ENCODE data around the gene UGP2.

DNA sequence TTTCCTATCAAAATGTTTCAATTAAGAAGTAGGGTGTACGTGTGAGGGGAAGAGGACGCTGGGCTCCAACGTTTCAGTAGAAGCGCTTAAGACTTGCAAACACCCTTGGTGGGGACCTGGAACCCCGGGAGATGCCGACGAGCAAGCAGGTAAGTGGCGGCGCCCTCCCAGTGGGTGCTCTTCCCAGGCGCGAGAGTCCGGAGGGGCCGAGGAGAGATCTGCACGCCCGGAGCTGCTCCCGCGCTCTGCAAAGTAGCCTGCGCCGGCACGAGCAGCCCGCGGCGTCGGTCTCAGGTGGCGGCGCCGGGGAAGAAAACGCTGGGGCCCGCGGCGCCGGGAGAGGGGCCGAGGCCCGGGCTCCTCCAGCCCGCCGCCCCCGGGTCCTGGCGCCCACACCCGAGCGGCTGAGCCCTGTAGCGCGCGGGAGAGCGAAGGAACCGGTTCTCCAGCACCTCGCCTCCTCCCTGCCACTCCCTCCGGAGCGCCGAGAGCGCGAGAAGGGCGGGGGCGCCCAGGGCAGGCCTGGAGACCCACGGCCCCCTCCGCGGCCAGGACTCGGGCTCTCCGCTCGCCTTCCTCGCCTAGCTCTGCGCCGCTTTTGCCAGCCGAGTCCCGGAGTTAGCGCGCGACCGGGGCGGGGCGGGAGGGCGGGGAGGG, 498 bp upstream of the OTX1 start:
- PRO-cap = no peak

DNA sequence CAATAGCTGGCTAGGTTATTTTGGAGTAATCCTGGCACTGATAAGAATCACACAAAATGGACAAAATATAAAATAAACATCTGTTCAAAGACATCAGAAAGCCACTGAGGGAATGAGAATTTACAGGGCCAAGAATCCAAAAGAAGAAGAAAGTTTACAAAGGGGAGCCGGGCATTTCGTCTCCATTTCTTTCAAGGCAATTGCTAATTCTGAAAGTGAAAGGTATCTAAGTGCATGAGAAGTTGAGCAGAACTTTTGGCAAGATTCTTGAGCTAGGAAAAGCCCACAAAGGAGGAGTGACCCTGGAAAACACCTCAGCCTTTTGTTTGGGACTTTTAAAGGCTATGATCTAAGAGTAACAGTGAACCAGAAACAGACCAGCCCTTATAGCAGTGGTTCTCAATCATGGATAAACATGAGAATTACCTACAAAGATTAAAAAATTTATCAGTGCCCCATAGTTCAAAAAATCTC, 87.3 kb downstream of the MDH1 start:
- PRO-cap = no peak

- PRO-cap = no peak
Measured at GRCh38 chr2:63741003-63741548, 100.6 kb upstream of the UGP2 start.

DNA sequence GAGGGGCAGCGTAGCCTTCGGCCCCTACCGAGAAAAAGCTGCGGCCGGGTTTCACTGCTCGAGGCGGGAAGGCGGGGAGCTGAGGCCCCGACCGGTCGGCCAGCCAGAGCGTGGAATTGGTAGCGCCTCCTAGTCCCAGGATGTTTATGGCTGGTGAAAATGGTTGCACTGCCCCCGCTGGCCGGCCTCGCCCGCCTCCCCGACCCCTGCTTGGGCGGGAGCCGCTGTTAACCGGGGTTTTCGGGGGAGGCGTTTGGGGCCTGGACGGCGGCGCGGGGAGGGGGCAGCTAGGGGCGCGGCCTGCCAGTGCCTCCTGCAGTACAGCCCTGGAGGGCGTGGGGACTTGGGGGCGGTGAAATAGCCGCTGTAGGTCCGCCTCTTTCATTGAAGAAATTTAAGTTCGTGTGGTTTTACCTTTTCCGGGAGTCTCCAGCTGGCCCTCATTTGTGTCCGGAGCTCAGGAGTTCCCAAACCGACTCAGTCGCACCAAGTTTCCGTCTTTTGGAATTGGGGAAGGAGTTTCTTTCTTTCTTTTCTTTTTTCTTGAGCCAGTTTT, at the start of gene UGP2:
TSS of gene UGP2 (plus strand) at position 422 of the 556 bp plus-strand sequence.
- PRO-cap = bidirectional peak, plus-strand start at position 424 of the sequence, minus-strand start at position 118 of the sequence

GRCh38 chr2:63949928-63950442, 69.2 kb downstream of the VPS54 start:
- PRO-cap = no peak

GRCh38 chr2:64104201-64105226, 39.7 kb downstream of the PELI1 start:
- PRO-cap = no peak

DNA sequence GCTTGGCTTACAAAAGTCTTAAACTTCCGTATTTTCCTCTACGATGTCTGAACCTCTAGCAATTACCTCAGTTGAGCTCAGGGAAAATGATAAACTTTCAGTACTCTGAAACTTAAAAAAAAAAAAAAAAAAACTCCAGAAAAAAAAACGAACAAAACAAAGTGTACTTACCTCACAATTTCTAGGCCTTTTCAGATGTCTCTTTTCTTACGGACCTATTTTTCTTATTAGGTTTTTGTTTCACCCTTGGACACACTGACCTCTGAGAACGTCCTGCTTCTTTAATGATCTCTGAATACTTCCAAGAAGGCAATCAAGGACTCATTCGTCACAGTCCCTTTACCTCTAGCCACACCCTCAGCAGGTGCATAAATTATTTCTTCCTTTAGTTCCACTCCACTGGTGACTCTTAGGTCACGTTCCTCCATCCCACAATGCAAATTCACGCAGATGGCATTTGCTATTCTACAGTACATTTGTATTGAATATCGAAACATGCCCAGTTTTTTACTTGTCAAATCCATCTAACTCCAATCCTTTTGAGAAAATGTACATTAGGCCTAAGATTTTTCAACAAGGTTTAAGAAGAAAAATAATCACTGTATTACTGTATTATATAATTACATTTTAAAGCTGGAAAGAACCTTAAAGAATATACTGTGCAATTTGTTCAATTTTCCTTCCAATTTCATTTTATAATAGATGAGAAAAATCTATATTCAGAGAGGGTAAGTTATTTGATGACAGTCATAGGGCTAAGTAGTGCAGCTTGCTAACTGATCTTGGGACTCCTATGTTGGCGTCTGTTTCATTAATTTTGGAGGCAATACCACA, 21.8 kb downstream of the PELI1 start:
- PRO-cap = no peak

DNA sequence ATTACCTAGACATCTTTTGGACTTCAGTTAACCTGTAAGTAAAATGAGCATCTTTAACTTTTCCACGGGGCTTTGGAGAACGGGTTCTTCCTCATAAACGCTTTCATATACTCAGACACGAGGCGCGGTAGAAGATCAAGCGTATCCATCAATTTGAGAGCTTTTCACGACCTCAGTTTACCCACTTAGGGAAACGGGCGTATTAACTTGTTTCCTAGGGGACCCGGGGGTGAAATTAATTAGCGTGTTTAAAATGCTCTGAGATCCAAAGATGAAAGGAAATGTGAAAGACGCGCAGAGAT, 956 bp downstream of the PELI1 start:
- PRO-cap = no peak

DNA sequence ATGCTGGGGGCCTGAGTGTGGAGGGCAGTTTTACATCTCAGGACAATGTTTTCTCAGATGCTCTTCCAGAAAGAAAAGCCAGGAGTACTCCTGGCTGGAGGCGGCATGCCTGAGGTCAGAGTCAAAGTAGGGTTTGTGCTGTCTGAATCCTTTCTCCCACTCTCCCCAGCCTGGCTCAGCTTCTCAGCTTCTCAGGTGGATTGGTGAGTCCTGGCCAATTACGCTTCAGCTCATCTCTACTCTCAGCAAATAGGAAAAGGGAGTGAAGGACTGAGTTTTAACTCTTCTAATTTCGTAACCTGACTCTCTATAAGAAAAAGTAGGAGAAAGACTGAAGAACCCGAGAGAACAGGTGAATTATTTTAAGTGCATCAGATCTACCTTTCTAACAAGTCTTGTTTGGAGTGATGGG, 107.4 kb upstream of the PELI1 start:
- PRO-cap = no peak

DNA sequence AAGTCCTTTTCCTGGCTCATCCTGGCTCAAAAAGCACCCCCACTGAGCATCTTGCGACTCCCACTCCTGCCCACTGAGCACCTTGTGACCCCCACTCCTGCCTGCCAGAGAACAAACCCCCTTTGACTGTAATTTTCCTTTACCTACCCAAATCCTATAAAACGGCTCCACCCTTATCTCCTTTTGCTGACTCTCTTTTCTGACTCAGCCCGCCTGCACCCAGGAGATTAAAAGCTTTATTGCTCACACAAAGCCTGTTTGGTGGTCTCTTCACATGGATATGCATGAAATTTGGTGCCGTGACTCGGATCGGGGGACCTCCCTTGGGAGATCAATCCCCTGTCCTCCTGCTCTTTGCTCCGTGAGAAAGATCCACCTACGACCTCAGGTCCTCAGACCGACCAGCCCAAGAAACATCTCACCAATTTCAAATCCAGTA, 108.4 kb upstream of the PELI1 start:
- PRO-cap = no peak

GRCh38 chr2:64275347-64275787, 131.1 kb upstream of the PELI1 start:
- PRO-cap = no peak

DNA sequence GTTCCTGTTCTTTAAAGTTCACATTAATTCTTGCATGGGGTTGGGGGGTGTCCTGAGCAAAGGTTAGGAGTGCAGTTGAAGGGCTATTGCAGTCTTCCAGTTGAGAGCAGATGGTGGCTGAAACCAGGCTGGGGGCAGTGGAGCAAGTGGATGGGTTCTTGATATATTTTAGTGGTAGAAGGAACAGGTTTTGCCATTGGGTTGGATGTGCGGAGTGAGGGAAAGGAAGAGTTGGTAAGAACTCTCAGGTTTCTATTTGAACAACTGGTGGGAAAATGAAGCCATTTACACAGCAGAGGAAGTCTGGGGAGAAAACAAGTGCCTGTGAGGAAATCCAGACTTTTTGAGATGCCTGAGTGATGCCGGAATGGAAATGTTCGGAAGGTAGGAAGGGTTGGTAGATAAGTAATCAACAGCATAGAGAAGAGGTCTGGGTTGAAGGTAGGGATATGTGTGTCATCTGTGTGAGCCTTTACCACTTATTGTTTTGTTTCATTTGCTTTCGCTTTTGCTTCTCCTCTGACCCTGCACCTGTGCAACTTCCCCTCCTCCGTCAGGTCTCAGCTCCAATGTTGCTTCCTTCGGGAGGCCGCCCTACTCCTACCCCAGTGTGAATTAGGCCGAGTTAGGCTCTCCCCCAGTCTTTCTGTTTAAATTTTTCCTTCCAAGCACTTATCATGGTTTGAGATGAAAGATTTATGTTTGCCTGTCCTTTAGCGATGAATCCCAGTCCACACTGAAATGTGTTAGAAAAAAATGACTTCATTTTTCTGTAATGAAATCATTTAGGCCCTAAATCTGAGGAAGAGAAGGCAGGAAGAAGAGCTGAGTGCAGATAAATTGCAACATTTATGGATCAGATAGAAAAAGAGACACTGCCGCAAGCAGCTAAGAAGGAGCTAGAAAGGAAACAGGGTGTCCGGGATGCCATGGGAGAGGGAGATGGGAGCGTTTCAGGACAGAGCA, 139.4 kb upstream of the PELI1 start:
- PRO-cap = no peak

- PRO-cap = no peak
Measured at GRCh38 chr2:64312238-64312898, 141.6 kb upstream of the LGALSL start.

- PRO-cap = no peak
Measured at GRCh38 chr2:64331978-64332550, 121.9 kb upstream of the LGALSL start.

DNA sequence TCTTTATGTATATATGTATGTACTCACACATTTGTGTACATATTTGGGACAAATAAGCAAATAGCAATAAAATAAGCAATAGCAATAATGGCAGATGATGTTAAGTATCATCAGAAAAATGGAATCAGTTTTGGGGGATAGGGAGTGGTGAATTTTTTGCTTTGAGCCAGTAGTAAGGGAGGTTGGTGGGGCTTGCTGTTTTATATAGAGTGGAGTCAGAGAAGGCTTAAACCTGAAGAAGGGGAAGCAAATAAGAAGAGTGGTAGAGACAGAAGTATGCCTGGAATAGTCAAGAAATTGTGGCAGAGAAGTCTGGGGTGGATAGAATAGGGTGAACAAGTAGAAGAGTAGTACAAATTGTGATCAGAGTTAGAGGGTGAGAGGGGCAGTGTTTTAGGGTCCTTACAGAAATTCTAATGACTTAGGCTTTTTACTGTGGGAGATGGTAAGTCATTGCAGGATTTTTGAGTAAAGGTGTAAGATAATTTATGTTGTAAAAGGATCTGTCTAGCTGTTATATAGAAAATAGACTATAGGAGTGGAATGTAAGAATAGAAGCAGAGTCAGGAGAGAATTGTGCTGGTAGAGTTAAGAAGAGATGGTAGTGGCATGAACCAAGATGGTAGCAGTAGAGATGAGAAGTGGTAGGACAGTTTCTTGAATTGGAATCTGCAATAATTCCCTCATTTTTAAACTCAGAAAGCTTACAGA, 4.4 kb downstream of the AFTPH start:
- PRO-cap = no peak

GRCh38 chr2:64837199-64837777, 151.9 kb upstream of the SLC1A4 start:
- PRO-cap = no peak

DNA sequence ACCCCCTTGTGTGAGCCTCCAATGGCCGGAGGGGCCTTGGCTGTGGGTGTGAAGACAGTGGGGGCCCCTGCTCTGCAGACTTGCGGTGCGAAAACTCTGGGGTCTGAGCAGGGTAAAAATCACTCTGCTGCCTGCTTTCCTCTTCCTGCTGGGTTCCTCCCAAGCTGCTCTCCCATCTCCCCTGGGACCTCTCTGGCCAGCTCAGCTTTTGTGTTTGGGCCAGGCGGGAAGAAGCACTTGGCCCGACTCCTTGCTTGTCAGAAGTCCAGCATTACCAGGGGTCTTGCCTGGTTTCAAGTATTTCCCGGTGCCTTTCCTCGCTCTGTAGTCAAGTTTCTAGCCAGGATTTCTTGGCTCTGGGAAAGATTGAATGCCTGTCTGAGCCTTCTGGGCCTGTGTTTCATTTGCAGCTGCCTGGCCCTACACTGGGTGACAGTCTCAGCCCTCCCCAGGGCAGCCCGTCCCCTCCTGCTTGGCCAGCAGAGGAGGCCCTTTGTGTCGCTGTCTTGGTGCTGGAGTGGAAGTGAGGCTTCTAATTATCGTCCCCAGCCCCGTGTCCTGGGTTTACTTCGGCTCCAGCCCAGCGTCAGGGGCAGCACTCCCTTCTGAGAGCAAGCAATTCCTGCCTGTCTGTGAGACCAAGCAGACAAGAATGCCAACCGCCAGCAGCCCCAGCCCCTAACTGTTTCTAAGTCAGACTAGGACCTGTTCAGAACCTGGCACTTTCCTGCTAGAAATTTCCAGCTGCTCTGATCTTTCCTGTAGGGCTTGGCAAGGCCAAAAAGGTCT, 131.2 kb upstream of the SLC1A4 start:
- PRO-cap = no peak

DNA sequence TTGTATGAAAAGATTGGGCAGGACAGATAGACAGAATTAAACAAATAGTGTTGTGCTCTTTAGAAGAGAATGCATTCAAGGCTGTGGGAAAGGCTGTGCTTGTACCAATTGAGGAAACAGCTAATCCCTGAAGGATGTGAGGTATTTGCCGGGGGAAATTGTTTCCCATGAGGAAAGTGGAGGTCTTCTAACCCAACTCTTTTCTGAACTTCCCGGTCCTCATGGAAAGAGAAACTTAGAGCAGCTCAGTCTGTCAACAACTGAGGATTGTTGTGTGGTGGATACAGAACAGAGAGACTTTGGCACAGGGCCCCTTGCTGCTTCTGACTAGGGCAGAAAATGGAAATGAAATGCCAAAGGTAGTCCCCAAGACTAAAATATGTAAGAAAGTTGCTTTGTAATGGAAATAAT, 9.5 kb downstream of the SLC1A4 start:
- PRO-cap = no peak

DNA sequence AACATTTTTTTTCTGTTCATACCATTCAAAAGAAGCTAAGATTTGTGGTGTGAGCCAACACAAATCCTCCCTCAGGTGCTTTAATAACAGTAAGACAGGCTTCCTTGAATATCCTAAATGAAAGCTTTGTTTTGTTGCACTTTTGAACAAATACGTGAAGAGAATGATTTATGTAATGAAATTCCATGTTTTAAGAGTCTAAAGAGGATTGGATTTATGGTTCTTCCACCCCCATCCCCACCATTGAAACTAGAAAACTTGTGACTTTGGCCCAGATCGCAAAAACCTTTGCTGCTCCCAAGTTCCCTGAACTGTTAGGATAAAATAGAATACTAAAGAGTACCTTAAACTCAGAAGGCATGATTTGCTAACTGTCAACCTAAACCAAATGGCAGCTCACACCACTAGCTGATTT, 48.6 kb downstream of the ACTR2 start:
- PRO-cap = no peak

DNA sequence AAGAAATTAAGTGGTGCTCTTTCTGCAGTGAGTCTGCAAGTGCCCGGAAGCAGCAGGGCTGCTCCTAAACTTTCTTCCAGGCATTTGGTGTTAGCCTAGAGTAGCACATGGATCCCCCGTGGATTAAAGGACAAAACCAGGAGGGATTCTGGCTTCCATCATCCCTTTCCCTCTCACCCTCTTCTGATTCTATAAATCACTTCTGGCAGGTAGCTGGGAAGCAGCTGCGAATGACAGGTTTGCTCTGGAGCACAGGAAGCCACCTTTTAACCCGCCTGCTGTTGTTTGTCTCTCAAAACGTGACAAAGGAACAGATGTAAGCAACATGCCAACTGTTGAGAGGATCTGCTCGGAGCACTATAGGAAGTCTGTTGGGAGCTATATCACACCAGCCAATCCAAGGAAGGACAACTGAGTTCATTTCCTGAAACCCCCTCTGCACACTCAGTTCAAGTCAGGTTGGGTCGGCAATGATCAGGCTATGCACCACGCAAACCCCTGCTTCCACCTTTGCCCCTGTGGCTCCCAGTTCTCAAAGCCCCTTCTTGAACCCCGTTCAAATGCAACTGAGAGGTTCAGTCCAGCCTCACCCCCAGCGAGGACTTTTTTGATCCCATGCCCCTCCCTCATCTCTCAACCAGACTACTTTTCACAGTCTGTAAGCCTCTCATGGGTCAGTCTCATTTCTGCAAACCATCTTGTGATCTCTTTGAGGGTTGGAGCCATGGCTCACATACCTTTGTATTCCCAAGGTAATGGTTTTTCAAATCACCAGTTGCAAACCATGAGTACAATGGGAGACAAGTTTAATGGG, 102.1 kb downstream of the ACTR2 start:
- PRO-cap = no peak